Measurements from ENCODE around the genes GKN2 and AAK1.

GRCh38 chr2:68732053-68732473, 2.5 kb upstream of the ARHGAP25 start:
- PRO-cap = no peak

GRCh38 chr2:68828481-68828866, 42.7 kb downstream of the BMP10 start:
- PRO-cap = no peak

DNA sequence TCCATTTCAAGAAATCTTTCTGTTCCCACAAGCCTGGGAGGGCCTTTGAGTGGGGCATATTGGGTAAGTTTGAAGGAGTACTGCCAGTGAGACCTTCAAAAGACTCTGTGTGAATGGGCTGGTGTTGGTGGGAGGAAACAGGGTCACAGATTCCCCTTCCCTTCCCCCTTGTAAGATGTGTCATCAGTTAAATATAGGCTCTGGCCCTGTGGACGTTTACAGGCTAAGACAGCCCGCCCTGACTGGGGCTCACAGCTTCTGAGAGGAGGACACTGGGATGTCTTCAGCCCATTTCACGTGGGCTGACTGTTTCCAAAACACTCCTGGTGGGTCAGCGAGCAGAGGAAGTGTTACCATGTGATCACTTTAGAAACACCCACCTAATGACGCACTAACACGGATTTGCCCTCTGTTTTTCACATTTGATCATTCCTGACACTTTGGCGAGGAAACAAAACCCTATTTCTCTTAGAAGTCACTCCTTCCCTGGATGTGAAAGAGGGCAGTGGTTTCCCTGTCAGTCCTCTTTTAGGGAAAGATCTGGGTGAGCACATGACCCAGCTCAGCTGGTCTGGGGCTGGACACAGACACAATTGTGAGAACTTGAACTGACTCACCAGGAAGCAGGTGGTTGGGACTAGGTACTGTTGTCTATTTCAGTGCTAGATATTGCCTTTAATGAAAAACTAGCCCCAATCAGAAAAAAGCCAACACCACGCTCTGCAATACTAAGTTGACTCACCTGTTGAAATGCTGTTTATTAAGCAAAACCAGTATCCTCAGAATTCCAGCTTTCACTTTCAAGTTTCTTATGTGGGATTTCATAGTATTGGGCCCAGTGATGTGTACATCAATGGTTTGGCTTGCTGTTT, 38.9 kb downstream of the BMP10 start:
- PRO-cap = no peak

- PRO-cap = no peak
These were observed 14.1 kb downstream of the BMP10 start for GRCh38 chr2:68856987-68857524.

DNA sequence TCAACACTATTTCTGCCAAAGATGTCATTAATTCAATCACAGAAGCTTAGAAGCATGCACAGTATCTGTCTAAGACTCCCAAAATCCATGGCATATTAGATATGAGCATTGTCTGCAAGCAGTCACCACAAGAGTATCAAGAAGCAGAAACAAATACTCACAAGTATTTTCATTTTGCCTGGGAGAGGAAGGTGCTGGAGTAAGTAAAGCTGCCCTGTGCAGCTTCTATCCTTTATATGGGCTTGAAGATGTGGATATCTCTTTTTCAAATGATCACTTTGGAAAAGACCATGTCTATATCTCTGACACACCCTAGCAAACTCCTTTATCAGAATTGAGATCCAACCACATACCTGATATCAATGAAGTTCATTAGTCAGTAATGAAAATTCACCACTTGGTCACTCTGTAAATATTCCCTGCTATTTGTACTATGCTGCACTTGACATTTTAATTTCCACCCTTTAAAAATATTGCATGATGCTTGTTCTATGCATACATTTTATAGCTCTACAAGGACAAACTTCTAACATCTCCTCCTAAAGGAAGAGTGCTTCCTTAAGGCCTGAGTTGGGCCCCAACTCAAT, at the start of gene GKN2:
GKN2 (minus strand) TSS at position 205 of the 587 bp plus-strand sequence.
- PRO-cap = no peak

- PRO-cap = no peak
These were observed 3.5 kb downstream of the GKN1 start for GRCh38 chr2:68977751-68978493.

DNA sequence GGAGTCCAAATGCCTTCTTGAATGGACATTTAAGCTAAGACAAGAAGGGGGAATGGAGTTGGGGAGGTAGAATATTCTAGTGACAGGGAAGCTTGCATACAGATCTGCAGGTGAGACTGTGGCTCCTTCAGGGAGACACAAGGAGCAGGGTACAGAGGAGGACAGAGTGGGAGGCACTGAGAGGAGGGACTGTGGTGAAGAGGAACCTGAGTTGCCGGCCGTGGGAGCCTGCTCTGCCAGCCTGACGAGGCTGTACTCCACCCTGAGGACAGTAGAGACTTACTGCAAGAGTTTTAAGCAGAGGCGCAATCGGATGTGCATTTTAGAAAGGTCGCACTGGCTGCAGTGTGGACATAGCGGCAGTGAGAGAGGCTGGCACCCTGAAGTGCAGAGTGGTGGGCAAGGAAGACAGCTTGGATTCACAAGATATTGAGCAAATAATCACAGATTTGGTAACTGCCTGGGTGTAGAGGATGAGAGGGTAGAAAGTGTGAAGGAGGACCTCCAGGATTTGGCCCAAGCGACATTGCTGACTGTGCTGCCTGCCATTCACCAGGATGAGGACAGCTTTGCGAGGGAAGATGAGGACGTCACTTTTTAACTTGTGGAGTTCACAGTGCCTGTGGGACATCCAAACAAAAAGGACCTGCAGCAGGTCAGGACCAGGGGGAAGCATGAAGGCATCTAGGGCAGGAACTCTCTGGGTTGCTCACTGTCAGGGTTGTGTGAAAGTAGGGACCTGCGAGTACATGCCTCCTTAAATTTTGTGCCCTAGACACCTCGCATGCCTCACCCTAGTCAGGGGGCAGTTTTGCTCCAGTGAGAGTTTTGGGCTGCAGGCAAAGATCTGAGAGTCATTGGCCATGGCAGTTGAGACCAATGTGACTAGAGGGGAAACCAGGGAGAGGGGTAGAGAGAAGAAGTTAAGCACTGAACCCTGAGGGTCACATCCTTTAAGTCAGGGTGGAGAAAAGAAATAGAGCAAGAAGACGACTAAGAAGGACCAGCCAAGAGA, 185.5 kb downstream of the GFPT1 start:
- PRO-cap = no peak

- PRO-cap = no peak
These were observed 80.2 kb downstream of the GFPT1 start for GRCh38 chr2:69306769-69307366.

- PRO-cap = no peak
These were observed 662 bp upstream of the GFPT1 start for GRCh38 chr2:69387706-69388071.

DNA sequence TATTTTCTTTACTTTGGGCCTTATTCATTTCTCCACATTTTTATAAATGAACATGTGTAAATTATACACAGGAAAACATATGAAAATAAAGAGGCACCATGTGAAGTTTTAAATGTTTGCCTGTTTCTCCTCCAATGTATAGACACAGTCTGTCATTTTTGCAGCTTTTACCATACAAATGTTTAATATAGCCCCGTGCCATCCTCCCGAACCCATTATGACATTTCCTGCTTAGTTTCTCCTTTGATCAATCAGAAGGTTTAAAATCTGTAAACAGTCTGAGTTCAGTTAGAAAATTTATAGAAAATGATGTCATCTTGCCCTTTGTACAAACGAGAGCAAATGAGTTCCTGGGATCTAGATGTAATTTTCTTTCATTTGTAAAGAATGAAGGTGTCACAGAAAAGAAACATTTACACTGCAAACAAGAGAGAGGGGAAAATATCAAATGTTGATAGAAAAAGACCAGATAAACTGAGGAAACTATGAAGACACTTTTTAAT, 62.7 kb upstream of the NFU1 start:
- PRO-cap = no peak

DNA sequence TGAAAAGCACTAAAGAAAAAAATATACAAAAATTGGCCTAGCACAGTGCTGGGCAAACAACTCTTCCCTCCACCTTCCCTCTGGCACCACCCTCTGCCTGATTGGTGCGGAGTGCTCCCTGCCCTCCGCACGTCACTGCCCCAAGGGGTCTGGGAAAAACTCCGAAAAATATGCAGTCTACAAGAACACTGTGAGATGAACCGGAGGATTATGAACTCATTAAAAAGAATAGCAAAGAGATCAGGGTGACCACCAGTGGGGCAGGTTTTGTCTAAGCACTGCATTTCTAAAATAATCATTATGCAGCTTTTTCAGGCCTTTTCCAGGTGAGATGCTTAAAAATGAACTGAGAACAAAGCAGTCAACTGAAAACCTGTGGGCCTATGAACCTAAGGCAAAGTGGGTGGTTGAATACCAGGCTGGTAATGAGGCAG, 57.6 kb downstream of the AAK1 start:
- PRO-cap = no peak

GRCh38 chr2:69643474-69644566, at the start of gene AAK1:
TSS of gene AAK1 (minus strand) at chr2:69643739.
- PRO-cap = bidirectional peak, plus-strand start at chr2:69643866, minus-strand start at chr2:69643624; unidirectional peak, minus-strand start at chr2:69644426

DNA sequence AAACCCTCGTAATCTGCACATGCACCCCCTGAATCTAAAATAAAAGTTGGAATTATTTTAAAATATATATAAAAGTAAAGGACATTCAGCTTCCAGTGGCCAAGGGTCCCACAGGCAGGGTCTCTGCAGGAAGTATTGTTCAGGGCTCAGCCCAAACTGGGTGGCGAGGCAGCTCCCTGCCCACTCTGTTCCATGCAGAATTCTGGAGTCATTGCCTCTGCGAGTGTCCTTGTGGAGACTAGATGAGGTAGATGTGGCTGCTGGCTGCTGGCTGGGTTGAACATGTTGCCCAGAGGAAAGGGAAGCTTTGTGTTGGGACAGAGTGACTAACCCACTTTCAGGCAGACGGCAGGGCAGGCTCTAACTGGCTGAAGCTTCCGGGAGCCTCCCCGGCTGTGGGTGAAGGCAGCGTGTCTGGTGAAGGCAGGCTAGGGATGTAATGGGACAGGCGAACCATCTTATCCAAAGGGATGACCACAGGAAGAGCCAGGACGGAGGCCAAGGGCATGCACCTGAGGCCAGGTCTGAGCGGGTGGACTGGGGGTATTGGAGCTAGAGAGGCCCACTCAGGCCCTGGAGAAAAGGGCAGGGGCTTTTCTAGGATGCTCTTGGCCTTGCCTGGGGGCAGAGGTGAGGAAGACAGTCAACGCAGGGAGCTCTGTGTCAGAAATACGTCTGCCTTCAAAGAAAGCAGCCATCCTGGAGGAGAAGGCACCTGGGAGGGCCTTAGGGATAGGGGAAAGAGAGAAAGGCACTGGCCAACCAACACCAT, 16.0 kb downstream of the ASPRV1 start:
- PRO-cap = no peak

DNA sequence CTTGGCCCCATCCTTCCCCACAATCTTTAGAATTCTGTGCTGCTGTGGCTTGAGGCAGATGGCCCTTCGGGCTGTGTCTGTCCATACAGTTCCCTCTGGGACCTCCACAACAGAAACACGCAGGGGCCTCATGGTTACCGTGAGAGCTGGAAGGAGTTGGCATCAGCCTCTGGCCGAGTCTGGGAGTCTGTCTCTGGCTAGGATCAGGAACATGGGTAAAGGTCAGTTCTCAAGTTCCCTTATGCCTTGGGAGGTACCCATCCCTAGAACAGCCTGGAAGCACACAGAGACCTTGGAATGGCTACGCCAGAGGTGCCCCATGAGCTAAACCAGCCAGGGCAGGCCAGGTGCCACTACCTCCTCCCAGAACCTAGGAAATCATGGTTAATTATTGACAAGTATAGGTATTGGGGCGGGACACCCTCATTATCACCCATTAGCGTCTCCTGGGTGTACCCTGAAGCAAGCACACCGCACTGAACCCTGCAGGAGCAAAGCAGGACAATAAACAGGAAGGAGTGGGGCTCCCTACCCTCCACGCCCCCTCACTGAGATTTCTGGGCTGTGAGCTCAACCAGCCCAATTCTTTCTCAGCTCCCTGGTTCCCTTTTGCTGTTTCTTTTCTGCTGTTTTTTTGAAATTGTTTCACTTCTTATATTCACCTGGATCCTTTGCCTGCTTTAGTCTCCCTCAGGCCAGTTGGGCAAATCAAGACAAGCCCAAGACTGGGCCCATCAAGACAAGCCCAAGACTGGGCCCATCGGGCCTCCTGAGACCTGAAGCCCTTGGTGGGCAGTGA, 3.0 kb upstream of the ASPRV1 start:
- PRO-cap = no peak

DNA sequence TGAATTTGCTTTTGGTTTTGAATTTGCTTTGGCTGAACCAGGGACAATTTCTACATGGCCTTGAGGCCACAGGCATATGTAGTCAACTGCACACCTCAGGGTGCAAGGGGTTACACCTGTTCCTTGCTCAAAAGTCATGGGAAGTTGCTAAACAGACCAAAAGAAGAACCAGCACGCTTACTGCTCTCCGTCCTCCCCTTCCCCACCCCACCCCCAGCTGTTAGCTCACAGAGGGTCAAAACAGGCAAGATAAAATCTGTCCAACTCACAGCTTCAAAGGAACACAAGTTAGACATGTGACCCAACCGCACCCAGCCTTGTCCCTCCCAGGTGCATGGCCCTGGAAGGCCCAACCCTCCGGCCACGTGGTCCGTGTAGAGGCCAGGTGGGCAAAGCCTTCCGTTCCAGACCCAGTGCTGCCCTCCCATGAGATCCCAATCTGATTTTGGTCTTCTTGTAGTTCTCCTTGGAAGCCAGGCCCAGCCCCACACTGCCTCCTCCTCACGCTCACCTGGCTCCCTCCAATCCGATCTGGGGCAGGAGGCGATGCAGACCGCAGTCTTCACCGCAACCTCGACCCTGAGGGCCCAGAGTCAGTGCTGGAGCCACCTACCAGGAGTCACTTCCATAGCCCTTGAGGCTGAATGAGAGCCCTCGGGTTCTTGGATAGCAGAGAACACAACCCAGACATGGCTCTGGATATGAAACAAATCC, 14.5 kb upstream of the ASPRV1 start:
- PRO-cap = no peak

- PRO-cap = no peak
These were observed 17.4 kb downstream of the PCBP1 start for GRCh38 chr2:70104600-70105137.

DNA sequence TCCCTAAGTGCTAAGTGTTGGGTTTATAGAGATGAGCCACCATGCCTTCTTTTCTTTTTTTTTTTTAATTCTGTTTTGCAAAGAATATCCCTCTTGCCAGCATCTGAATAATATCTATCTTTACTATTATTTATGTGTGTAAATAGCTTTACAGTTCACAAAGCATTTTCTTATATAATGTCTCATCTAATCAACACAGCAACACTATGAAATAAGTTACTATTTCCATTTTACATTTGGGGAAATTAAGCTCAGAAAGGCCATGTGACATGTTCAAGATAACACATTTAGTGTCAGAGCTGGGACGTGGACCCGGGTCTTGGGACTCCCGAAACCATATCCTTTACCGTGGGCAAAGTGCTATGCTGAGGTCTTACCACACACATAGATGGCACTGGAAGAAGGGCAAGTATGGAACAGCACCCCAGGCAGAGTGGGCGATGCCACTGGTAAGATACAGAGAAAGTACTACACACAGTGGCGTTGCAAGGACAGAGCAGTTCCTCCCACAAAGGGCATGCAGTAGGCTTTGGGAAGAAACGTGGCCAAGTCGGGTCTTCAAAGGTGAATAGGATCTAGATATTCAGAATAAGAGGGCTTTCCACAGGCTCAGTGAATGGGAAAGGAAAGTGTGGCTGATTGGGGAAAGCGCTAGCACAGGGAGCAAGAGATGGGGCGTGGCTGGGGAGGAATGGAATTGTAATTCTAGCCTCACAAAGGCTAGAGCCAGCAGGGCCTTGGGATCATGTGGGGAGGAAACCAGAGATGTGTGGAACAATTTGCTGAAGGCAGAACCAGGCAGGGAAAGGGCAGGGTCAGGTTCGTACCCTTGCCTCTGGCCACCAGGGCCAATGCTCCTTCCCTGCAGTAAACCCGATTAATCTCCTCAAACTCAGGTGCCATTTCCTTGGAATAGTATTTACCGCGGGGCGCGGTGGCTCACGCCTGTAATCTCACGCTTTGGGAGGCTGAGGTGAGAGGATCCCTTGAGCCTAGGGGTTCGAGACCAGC, 35.8 kb downstream of the PCBP1 start:
- PRO-cap = bidirectional peak, plus-strand start at position 791 of the sequence, minus-strand start at position 707 of the sequence

- PRO-cap = no peak
These were observed 78.3 kb downstream of the TGFA start for GRCh38 chr2:70475417-70475616.

DNA sequence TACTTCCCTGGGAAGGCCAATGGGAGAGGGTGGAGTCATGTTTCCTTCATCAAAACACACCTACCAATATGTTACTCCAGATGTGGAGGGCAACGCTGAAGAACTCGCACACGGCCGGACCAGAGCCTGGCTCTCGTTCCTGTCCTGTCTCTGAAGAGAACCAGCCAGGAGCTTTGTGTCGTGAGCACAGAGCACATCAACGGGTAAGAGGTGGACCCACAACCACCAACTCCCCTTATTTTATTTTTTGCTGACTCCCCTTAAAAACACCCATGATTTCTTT, 94.9 kb downstream of the ADD2 start:
- PRO-cap = no peak

GRCh38 chr2:70789387-70789856, 1.0 kb downstream of the FIGLA start:
- PRO-cap = no peak

Data from neural crest cell (in vitro differentiated cells).